A673 (cell line): ENCODE measurements around a stretch of chr7.

DNA sequence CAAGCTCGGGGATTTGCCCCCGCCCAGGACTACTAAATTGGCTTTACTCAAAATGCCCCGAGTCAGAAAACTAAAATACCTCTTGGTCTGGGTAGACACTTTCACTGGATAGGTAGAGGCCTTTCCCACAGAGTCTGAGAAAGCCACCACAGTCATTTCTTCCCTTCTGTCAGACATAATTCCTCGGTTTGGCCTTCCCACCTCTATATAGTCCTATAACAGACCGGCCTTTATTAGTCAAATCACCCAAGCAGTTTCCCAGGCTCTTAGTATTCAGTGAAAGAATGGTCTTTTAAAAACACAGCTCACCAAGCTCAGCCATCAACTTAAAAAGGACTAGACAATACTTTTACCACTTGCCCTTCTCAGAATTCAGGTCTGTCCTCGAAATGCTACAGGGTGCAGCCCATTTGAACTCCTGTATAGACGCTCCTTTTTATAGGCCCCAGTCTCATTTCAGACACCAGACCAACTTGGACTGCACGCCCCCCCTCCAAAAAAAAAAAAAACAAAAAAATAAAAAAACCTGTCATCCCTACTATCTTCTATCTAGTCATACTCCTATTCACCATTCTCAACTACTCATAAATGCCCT, 92.1 kb downstream of the MACC1 start:
- PRO-cap = no peak

GRCh38 chr7:20214876-20215552, 2.2 kb downstream of the MACC1 start:
- PRO-cap = no peak

GRCh38 chr7:20220819-20221688, 3.9 kb upstream of the MACC1 start:
- PRO-cap = no peak

GRCh38 chr7:20777089-20778064, 9.3 kb downstream of the SP8 start:
- PRO-cap = no peak

- PRO-cap = no peak
Measured at GRCh38 chr7:22123073-22123750, 177.5 kb upstream of the CDCA7L start.

- PRO-cap = no peak
Measured at GRCh38 chr7:22213824-22214668, 142.9 kb downstream of the RAPGEF5 start.

GRCh38 chr7:22217071-22217605, 139.8 kb downstream of the RAPGEF5 start:
- PRO-cap = no peak

- PRO-cap = no peak
Measured at GRCh38 chr7:22345139-22345867, 11.7 kb downstream of the RAPGEF5 start.

DNA sequence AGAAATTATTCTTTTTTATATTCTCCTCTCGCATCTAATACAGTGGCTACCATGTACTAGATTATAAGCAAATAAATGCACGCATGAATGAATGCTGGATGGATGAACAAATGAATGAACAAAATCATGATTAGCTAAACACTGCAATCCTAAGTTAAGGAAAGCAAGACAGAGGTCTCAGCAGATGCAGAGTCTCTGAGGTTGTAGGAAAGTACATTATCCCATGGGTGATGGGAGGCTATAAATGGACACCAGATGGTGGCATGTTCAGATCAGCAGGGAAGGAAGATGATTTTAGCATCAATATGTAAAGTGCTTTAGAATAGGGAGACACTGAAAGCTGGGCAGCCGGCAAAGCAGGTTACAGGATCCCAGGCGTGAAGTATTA, 7.9 kb upstream of the RAPGEF5 start:
- PRO-cap = no peak

- PRO-cap = no peak
Measured at GRCh38 chr7:22439057-22439545, 60.9 kb downstream of the STEAP1B start.

DNA sequence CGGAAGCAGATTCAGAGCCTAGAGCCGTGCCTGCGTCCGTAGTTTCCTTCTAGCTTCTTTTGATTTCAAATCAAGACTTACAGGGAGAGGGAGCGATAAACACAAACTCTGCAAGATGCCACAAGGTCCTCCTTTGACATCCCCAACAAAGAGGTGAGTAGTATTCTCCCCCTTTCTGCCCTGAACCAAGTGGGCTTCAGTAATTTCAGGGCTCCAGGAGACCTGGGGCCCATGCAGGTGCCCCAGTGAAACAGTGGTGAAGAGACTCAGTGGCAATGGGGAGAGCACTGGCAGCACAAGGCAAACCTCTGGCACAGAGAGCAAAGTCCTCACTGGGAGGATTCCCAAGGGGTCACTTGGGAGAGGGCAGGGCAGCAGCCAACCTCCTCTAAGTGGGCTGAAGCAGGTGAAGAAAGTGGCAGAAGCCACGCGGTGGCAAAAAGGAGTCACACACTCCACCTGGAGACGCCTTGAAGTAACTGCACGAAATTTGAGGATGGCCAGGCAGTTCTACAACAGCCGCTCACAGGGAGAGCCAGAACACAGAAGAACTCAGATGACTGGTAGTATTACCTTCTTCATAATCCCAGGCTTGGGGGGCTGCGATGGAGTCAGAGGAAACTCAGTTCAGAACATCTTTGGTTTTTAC, 770 bp upstream of the IL6 start:
- PRO-cap = bidirectional peak, plus-strand start at position 538 of the sequence, minus-strand start at position 551 of the sequence

- PRO-cap = no peak
Measured at GRCh38 chr7:22842712-22843437, 20.2 kb upstream of the TOMM7 start.

DNA sequence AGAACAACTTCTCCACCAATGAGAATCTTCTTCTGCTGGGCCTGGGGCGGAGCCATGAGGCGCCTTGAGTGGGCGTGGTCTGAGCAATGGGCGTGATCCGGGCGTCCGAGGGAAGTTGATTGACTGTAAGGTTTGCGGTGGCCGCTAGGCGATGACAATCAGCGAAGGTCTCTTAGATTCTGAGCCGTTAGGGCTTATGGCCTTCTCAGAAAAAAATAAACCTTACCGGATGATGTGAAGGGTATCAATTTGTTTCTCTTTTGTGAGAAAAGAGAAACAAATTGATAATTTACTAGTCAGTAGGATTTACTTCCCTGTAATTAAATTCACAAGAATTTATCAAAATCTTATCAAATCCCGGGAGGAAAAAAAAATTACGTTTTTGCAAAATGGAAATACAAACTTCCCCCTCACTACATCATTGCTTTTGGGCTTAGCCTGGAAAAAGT, 314 bp upstream of the HYCC1 start:
- PRO-cap = bidirectional peak, plus-strand start at position 126 of the sequence, minus-strand start outside the sequence

GRCh38 chr7:23347565-23348170, 48.5 kb downstream of the MALSU1 start:
- PRO-cap = bidirectional peak, plus-strand start at chr7:23347786, minus-strand start at chr7:23347773

- PRO-cap = no peak
Measured at GRCh38 chr7:23349337-23349957, 50.3 kb downstream of the MALSU1 start.

DNA sequence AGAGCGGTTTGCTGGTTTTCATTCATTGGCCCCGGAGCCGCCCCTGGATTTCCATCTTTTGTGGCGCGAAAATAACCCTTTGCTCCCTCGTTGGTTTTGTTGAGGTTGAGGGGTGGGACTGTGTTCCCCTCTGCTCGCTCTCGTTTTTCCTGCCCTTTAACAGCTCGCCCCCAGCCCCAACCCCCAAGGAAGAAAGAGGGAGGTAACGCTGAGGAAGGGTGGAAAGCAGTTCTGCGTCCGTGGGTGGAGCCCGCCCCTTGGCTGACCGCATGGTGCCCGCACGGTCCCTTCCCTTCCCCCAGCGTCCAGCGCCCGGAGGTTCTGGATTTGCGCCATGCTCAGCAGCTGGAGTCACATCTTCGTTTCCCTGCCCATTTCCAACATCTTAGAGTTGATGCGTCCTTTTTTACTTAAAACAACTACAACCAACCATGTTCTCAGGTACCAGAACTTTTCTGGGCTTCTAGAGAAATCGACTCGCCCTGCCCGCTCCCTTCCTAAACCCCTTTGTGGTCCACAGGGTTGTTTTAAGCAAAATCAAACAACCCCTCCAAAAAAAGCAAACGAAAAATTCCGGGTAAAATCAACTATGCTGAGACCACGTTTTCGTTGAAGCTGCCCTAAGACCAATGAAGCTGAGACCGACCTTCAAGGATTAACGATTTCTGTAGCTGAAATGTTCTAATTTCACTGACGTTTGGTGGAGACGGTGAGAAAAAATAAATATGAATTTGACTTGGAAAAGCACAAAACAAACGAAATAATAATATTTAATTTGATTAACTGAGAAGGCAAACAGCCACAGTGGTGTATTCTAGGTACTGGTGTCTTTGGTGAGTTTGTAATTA, 4.4 kb upstream of the IGF2BP3 start:
- PRO-cap = bidirectional peak, plus-strand start at position 87 of the sequence, minus-strand start outside the sequence; bidirectional peak, plus-strand start at position 186 of the sequence, minus-strand start at position 323 of the sequence; bidirectional peak, plus-strand start at position 623 of the sequence, minus-strand start at position 509 of the sequence

GRCh38 chr7:23522550-23523348, 9.0 kb downstream of the TRA2A start:
- PRO-cap = no peak

DNA sequence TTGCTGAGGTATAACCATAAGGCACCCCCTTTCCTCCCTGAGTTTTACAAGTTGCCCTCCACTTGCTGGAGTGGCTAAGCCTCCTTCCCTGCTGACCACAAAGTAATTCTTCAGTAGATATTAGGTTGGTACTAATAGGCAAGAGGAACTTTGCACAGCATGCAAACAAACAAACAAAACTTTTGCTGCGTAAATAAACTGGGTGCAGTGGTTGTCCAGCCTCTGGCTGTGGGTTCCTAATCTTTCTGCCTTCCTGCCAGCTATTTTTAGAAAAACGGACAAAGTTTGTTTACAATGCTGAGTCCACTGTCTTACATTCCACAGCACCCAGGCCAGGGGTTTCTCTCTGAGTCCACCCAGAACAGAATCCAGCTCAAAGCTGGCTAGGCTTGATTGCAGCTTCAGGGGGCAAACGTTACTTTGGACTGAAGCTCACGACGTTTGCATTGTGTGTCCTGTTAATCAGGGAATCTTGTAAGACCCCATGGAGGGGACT, 246.7 kb downstream of the STK31 start:
- PRO-cap = no peak

DNA sequence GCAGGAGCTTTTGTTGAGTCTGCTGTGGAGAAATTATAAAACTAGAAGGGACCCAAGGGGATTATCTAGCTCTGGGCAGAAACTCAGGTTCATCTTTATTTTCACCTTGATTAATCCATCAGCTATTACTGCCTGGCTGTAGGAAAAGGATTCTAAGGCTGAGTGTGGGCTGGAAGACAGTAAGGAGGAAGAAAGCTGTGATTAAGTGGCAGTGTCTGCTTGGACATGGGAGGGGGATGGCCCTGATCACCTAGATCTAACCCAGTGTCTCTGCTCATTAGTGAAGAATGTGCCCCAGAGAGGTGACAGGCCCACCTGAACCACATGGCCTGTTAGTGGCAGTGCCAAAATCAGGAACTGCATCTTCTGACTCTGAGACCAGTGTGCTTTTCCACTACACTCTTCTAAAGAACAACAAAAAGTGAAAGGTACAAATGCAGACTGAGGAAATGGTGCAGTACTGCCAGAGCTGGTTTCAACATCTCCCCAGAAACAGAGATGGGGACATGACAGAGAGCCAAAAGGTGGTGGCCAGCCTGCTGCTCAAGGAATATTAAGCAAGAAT, 30.3 kb downstream of the GSDME start:
- PRO-cap = no peak

DNA sequence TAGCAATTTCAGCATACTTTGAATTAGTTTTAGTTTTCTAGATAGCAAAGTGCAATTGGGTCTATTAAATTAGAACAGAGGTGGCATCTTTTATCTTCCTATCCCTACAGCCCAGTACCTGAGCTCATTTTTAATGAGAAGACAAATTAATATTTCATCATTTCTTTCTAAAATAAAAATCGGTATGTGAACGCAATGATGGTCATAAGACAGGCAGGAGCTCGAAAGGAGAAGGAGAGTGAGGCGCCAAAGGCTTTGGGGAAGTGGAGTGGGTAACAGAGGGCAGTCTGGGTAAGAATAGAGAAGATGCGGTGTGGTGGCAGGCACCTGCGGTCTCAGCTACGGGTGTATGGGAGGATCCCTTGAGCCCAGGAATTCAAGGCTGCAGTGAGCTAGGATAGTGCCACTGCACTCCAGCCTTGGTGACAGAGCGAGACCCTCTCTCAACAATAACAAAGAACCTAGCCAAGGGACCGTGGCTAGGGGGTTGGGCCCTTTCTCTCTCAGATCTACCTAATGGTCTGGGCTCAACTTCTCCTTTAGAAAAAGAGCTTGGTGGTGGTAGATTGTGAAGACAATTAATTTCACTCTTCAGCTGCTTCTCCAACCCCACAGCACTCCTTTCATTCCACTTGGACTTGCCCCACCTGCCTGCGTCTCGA, 1.2 kb downstream of the GSDME start:
- PRO-cap = no peak